HT-29 (cell line): ENCODE results near the genes SAC3D1, SYVN1, SPDYC and EHBP1L1.

DNA sequence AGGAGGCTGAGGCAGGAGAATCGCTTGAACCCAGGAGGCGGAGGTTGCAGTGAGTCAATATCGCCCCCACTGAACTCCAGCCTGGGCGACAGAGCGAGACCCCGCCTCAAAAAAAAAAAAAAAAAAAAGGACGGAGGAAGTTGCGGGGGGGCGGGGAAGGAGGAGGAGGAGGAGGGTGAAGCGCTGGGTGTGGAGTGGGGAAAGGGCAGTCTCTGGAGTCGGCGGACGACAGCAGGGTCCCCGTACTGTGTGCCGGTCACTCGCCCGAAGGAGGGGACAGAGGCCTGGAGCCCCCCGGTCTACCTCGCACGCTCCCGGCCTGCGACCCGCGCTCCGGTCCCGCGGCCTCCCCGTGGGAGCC is 608 bp downstream of the MAJIN start:
- RAMPAGE, long total RNA, result no peak

GRCh38 chr11:65040468-65041291 is at the start of gene SAC3D1:
SAC3D1 (plus strand) TSS chr11:65041210.
- RAMPAGE, long total RNA, result no peak

DNA sequence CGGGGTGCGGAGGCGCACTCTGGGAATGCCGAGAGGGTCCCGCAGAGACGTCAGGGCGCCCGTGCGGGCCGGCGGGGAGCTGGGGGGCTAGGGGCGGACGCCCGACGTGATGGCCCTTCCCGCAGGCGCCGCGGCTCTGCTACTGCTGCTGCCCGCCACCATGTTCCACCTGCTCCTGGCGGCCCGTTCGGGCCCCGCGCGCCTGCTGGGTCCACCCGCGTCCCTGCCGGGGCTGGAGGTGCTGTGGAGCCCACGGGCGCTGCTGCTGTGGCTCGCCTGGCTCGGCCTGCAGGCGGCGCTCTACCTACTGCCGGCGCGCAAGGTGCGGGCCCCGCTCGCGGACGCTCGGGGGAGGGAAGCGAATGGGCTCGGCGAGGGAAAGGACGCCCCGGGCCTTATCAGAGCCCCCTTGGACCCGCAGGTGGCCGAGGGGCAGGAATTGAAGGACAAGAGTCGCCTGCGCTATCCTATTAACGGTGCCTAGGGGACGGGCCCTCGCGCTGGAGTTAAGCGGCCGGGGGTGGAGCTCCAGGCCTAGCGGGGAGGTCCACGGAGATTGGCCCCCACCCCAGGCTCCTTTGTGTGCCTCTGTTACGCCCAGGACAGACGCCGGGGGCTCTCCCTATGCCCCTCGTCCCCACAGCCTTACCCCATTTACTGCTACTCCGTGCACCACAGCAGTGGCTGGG is 862 bp downstream of the TM7SF2 start:
- RAMPAGE, long total RNA, result no peak

GRCh38 chr11:65116057-65116303 is 1.5 kb downstream of the ZNHIT2 start:
- RAMPAGE, long total RNA, result no peak

DNA sequence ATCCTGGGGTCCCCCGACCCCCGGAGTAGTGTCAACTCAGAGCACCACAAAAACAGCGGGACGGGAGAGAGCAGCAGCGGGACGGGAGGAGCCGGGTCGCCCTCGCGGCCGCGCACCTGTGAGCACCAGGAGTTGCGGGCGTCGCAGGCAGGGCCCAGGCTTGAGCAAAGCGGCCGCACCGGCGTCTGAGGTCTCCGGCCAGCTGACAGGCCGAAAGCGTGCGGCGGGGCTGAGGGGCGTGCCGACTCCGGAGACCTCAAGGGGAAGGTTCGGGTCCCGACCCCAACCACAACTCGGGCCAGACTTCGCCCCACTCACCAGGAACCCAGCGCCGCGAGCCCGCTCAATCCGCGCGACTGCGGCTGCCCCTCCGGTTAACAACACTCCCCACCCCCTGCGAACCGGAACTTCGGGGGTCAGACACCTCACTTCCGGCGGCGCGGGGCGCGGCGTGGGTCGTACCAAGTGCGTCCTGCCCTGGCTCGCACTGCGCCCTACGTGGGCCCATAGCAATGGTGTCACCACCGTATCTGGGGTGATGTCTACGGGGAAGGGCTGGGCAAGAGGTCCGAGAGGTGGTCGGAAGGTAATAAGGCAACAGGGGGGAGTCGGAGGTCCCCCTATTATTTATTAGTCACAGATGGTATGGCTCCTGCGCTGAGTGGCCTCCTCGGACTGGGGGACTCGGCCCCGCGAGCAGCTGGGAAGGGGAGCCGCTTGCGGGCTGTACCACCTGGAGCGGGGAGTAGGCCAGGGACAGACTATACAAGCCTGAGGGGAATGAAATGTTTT is at the start of gene SYVN1:
Gene SYVN1 (minus strand): TSS at position 382 of the 792 bp plus-strand sequence.
- RAMPAGE, long total RNA, result no peak

DNA sequence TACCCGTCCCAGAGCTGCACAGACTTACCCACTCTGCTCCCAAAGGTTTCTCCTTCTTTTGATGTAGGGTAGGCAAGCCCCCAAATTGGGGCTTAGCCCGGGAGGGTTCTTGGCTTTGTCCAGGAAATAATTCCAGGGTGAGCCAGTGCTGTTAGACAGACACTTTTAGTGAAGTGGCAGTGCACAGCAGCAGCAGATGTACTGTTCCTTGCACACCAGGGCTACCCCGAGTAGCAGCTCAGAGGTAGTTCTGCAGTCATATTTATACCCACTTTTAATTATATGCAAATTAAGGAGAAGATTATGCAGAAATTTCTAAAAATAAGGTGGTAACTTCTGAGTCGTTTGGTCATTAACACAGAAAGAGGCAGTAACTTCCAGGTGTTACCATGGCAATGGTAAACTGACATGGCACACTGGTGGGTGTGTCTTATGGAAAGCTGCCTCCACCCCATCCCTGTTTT is 12.2 kb upstream of the SYVN1 start:
- RAMPAGE, long total RNA, result no peak

GRCh38 chr11:65169984-65170475 is at the start of gene SPDYC:
SPDYC (plus strand) TSS chr11:65170233.
- RAMPAGE, long total RNA, result no peak

DNA sequence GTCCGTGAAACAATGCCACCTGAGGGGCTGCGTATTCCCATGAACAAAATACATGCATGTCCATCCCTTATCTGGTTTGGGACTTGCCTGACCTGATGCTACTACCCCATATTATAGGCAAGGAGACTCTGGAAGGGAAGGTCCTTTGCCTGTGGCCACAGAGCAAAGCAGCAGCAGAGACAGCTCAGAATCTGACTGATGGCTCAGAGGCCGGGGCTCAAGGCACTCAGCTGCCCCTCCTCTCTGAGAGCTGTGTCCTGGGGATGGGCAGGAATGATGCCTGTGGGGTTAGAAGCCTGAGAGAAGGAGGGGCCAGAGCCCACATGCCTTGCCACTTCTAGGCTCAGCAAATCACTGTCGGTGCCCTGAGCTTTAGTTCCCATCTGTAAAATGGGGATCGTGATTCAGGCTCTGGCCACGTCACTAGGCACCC is 3.6 kb upstream of the CDC42EP2 start:
- RAMPAGE, long total RNA, result no peak

DNA sequence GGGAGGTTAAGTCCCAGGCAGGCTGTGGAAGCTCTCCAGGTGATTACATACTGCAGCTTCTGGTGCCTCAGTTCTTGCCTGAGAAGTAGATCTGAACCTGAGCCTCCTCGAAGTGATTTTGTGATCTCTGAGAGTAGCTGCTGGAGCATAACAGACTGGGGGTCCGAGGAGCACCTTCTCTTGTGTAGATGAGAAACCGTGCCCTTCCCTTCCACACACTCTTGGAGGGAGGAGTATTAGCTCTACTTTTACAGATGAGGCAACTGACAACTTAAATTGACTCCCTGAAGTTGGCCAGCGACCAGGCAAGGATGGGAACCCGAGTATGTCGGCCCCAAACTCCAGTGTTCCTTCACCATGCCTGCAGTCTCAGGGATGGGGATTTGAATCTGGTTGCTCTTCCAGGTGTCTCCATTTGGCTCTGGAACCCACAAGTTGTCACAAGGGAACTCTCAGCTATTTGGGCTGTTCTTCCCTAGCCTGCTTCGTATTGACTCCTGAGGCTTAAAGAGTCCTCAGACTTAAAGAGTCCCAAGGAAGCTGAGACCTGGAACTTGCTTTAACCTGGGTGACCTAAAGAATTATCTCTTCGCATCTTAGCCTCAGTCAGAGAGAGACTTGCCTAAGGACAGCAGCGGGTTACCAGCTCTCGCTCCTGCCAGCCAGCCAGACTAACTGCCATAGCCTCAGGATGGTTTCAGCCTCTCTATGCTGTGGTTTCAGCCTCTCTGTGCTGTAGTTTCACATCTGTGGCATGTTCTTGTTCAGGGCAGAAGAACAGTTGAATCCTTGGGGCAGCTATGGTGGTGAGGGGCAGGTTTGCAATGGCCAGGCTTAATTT is 2.0 kb downstream of the FRMD8 start:
- RAMPAGE, long total RNA, result no peak

DNA sequence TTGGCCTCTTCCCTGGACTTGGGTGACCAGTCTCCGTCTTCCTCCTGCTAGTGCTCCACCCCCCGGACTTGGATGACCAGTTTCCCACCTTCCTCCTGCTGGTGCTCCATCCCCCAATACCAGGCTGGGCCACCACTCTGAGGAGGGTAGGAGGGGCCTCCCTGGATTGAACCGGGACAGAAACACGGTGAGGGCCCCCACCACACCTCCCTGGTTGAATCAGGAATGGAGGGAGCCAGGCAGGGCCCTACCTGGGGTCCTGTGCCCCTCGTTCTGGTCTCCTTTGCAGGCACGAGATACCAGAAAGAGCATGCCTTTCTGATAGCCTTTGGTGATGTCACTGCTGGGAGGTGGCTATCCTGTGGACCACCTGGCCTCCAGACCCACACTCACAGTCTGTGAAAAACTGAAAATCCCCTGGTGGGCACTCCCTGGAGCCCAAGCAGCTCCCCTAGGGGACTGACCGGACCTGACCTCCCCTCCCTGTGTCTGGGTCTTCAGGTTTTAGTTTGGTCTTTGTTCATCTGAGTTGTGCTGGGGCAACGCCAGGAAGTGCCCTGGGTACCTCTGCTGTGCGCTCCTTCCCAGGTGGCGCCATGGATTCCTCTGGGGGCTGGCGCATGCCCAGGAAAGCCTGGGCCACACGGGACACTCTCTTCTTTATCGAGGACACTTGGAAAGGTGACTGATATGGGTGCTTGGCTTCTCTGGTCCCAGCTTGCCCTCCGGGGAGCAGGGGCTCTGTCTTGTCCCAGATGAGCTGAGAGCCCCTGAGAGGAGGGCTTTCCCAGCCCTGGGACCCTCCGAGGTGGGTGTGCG is 25.6 kb downstream of the FRMD8 start:
- RAMPAGE, long total RNA, result no peak

GRCh38 chr11:65415482-65416394 is 29.3 kb downstream of the FRMD8 start:
- RAMPAGE, long total RNA, result no peak

GRCh38 chr11:65449945-65450144 is 63.4 kb downstream of the FRMD8 start:
- RAMPAGE, long total RNA, result no peak

DNA sequence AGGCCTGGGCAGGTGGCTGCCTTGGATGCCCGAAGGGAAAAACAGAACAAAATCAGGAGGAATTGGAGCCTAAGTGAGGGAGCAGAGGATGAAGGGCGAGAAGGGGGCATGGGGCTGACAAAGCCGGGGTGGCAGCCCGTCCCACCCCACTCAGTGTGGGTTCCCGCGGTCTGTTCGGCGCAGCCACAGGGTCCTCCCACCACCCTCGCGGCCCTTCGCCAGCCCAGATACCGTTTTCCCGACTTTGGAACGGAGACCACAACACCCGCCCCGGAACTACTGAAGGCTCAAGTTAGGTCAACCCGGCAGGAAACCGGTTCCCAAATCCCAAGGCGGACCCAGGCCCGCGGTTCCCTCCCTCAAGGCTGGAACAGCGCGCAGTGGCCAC is 47.9 kb upstream of the SCYL1 start:
- RAMPAGE, long total RNA, result no peak

- RAMPAGE, long total RNA, result no peak
Measured at GRCh38 chr11:65497494-65498482, 27.1 kb upstream of the SCYL1 start.

- RAMPAGE, long total RNA, result no peak
Measured at GRCh38 chr11:65509230-65510166, 15.4 kb upstream of the SCYL1 start.

DNA sequence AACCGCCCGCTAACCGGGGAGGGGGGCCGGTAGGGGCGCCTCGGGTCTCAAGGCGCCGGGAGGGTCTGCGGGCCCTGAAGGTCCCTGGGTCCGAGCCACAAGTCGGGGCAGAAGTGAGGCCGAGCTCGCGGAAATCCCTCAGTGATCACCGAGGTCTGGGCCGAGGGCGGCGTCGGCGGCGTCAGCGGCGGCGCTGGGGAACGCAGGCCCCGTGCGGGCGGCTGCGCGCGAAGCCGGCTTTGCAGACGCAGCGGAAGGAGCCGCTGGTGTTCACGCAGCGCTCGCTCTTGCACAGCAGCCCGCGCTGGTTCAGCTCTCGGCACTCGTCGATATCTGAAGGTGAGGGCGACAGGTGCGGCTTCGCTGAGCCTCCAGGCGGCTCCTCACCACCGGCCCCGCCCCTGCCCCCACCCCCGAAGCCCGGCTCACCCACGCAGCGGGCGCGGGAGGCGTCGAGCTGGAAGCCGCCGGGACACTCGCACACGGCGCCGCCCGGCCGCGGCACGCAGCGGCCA is 14.1 kb downstream of the SCYL1 start:
- RAMPAGE, long total RNA, result no peak

GRCh38 chr11:65574289-65574916 is 1.4 kb upstream of the EHBP1L1 start:
- RAMPAGE, long total RNA, result no peak

DNA sequence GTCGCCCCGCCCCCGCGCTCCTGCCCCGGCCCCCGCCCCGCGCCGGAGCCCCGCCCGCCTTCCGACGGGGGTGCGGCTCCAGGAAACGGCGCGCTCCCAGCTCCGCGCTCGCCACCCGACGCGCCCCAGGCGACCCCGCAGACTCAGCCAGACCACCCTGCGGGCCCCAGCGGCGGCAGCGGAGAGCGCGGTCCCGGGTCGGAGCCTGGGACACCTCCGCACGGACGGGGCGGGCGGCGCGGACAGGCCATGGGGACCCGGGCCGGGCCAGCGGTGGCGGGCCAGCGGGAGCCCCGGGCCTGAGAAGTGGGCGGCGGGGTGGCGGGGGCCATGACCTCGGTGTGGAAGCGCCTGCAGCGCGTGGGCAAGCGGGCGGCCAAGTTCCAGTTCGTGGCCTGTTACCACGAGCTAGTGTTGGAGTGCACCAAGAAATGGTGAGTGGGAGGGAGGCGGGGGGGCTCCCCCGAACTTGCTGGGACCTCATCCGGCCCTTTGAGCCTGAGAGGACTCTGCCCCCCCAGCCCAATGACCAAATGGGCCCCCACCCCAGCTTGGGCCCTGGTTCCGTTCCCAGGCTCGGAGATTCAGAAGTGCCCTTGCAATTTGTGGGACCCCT is at the start of gene EHBP1L1:
Gene EHBP1L1 (plus strand): TSS at position 81 of the 616 bp plus-strand sequence.
- RAMPAGE, long total RNA, result no peak

DNA sequence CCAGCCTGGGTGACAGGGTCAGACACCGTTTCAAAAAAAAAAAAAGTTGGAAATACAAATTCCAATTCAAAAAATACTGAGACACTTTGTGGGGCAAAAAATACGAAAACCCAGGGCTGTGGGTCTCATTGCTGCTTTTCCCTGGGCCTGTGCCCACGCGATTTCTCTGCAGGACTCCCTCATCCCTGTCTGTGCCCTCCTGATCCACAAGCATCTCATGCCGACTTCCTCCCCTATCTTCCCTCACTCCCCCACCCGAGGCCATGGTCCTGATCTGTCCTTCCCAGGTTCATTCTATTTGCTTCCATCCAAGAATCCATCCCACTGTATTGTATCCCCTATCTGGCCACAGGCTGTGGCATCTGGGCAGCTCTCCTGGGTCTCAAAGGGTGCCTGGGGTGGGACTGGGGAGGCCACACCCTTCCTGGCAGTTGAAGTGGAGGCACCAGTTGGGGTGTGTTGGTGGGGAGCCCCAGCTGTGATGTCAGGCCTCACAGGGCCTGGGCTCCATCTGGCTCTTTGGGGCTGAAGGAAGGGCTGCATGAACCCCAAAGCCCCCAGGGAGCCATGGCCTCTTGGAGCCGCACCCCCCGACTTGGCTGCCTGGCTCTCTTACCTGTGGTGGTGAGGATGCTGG is 644 bp downstream of the KCNK7 start:
- RAMPAGE, long total RNA, result no peak

DNA sequence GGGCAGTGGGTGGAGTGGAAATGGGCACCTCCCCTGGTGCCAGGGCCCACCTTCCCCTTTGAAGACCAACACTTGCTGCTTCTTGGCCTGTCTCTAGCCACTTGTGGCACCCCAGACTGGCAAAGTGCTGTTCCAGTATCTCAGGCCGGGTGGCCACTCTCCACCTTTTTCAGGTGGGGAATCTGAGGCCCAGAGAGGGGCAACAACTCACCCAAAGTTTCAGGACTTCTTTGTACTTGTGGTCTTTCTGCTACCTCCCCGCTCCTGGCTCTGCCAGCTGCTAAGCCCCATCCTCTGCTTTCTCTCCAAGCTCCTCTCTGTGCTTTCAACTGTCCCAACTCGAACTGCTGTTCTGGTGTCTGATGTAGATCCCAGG is 3.4 kb downstream of the MAP3K11 start:
- RAMPAGE, long total RNA, result no peak